Heart right ventricle (tissue), 2 donors: ENCODE measurements around a stretch of chr1.

GRCh38 chr1:16980991-16981345 is 548 bp upstream of the MFAP2 start:
- PRO-cap, 2 experiments = no peak in any of the 2 experiments

DNA sequence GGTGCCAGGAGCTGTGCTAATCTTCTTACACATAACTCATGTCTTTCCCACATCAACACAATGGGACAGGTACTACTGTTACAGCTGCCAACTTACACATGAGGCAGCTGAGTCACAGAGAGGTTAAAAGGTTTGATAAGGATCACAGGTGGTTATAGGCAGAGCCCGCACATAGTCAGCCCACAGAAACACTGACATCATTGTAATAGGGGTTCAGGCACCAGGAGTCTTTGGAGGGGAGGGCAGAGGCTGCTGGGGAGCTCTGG is 354 bp upstream of the PADI1 start:
- PRO-cap, 2 experiments = no peak in any of the 2 experiments

DNA sequence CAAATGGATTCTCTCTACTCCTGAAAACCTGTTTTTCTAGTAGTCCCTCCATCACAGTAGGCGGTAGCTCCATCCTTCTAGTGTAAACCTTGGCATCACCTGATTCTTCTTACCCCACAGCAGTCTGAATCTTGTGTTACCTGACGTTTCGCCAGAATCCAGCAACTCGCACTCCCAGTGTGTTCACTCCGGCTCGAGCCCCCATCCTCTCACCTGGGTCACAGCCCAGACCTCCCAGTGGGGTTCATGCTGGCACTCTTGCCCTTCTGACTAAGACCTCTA is 5.5 kb downstream of the PADI6 start:
- PRO-cap, 2 experiments = no peak in any of the 2 experiments

- PRO-cap, 2 experiments = no peak in any of the 2 experiments
Measured at GRCh38 chr1:17407745-17408481, 31.6 kb downstream of the RCC2 start.

- PRO-cap, 2 experiments = no peak in any of the 2 experiments
Measured at GRCh38 chr1:17425467-17425721, 14.1 kb downstream of the RCC2 start.

DNA sequence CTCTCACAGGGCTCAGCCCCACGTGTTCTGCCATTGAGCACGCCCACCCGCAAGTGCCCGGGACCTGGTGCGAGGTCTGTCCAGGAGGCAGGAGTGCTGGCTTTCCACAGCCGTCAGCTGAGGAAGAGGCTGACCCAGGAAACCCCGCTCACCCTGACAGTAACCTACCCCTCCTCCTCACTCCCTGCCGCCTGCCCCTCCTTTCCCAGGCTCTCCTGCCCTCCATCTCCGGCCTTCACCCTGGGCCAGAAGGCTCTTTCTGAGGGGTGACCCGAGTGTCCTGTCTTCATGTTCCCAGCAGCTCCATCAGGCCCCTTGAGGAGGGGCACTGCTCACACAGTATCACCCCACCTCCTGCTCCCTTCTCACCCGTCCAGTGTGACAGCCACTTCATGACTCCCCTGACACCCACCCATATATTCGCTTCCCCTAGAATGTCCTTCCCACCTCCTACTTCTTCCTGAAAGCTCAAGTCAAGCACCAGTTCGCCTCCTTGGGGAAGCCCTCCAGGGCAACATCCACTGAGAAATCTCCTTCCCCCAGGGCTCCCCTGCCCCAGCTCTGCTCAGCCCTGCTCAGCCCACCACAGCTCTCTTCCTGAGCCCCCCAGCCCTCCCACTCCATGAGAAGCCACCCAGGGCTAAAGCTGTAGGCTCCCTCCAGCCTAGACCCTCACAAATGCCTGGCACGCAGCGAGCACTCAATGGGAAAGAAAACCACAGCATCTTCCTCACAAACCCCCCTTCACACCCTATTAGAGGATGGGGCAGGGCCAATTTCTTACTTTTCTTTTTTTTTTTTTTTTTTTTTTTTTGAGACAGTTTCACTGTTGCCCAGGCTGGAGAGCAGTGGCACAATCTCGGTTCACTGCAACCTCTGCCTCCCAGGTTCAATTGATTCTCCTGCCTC is 13.3 kb downstream of the RCC2 start:
- PRO-cap, 2 experiments = no peak in any of the 2 experiments

DNA sequence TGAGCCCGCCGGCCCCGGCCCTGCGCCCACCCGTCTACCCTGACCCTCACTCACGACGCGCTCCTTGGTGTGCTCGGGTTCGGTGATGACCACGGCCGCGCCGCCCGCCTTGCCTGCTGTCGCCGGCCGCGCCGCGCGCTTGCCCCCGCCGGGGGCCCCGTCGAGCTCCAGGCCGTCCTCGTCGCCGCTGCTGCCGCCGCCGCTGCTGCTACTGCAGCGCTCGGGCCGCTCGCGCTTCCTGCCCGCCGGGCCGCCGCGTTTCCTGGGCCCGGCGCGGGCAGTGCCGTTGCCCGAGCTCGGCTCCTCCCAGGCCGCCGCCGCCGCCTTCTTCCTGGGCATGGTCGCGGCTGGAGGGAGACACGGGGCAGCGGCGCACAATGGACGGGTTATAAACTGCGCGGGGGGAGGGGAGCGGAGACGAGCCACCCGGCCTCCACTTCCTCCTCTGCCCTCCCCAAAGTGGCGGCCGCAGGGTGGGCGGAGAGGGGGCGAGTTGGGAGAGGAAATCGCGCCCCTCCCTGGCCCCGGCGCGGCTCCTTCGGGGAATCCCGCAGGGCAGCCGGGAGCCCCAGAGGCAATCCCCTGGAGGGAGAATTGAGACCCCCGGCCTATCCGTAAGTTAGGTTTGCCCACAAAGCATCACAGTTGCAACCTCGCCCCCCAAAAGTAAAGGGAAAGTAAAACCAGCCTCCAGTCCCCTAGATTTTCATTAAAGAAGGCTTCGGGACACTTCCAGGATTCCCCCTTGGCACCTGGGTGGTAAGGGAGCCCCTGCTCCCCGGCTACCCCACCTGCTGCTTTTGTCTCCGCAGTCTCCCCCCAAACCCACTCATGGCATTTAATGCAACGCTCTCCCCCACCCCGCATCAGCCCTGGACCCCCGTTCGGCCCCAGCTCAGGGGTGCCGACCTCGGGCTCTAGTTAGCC is 1.0 kb downstream of the RCC2 start:
- PRO-cap, 2 experiments = peak in 2 of 2 experiments; most common plus-strand start position 327 of the sequence (in 1); most common minus-strand start position 361 of the sequence (in 2)

DNA sequence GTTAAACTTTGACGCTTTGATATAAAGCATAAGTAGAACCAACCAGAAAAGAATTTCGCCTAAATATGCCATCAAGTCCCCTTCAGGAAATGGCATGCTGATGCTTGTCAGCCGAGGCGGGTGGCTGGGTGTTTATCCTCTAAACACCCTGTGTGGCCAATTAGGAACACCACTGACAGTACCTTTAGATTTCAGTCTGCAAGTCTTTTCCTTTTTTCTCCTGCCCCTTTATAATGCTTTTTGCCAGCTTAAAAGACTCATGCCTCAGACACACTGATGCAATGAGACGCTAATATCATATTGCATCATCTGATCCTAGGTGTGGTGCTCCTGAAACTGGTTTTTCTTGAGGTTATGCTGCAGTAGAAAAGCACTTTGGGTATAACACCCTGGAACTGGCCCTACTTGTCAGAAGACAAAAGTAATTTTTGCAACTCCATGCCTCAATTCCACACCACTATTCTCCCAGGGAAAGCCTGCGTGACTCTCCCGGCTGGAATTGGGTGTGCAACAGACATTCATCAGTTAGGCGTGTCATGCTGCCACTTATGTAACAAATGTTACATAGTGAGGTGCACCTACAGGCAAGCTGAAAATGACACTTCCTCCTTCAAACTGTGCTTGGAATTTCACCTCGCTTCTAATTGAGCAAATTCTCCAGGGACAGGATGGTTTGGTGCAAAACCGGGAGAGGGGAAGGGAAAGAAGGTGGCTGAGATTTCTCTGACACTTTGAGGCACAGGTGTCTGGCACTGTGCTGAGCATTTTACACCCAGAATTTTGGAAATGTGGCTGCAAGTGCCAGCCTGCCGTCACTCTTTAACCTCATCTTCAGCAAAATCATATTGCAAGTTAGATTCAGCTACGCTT is 2.0 kb upstream of the RCC2 start:
- PRO-cap, 2 experiments = no peak in any of the 2 experiments

DNA sequence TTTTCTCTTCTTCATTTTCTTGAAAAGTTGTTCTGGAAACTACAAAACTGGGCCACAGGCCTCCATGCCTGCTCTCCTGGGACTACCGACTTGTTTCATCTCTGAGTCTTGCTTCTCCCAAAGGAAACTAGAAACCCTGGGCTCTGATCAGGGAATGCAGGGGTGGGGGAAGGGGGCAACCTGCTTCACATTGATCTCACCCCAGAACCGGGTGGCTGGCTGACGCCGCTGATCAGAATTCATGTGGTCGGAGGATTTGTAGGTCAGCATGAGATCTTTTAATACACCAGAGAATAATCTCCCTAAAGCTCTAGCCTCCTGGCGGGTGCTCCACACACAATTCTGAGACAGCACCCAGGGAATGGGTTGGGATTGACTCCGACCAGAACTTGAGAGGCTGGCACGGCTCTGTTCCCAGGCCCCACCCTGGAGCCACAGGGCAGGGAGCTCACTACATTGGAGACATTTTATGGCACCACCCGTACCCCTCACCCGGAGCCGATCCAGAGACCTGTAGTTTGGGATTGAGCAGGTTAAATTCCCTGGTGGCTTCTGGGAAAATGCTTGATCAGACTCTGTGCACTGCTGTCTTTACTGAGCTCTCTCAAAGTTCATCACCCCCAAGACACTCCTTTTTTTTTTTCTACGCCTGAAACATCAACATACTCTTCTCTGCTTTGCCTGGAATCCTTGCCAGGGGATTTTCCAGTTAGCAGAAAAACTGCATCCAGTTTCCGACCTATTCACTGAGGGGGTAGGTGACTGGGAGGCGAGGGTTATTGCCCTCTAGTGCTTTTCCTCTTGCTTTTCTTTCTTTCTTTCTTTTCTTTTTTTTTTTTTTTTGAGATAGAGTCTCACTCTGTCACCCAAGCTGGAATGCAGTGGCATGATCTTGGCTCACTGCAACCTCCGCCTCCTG is 12.2 kb upstream of the ARHGEF10L start:
- PRO-cap, 2 experiments = no peak in any of the 2 experiments

DNA sequence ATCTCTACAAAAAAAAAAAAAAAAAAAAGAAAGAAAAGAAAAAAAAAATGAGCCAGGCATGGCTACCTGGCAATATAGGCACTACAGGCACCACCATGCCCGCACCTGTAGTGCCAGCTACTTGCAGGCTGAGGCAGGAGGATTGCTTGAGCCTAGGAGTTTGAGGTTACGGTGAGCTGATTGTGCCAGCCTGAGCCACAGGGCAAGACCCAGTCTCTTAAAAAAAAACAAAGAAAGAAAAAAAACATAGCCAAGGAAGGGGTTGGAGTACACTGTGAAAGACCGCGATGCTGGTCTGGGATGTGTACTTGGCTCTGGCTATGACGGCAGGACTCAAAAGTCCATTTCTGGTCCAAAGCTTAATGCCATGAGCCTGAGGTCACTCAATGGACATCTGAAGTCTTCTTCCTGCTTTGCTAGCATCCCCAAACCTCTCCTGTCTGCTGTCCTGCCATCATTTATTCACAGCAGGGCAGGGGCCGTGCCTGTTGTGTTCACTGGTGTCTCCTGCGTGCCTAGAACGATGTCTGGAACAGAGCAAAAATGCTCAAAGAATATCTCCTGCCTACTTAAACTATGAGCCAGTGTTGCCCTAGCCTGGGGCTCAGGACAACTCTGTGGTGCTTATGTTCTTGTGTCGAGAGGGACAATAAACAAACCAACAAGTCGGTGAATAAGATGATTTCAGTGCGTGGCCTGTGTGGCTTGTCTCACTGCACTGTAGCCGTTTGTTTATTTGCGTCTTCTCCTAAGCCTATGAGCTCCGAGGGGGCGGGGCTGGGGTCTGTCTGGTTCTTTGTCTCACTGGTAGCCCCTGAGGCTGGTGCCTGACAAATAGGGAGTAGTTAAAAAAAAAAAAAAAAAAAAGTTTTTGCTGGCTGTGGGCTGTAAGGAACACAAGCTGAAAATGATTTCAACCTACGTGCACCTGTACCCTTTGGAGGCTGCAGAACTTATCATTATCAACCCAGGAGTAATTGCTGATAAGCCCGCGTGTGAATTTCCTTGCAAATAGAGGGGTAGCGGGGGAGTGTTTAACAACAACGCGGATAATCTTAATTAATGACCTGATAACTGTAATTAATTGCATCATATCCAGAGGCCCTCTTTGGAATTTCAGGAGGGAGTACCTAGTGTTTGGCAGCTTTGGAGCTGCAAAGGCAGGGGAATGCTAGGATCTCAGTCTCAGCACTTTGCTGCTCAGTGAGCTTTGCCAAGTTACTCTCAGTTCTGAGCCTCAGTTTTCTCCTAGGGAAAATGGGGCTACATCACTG is 1.2 kb upstream of the ARHGEF10L start:
- PRO-cap, 2 experiments = peak in 1 of 2 experiments; most common minus-strand start position 722 of the sequence (in 1)

DNA sequence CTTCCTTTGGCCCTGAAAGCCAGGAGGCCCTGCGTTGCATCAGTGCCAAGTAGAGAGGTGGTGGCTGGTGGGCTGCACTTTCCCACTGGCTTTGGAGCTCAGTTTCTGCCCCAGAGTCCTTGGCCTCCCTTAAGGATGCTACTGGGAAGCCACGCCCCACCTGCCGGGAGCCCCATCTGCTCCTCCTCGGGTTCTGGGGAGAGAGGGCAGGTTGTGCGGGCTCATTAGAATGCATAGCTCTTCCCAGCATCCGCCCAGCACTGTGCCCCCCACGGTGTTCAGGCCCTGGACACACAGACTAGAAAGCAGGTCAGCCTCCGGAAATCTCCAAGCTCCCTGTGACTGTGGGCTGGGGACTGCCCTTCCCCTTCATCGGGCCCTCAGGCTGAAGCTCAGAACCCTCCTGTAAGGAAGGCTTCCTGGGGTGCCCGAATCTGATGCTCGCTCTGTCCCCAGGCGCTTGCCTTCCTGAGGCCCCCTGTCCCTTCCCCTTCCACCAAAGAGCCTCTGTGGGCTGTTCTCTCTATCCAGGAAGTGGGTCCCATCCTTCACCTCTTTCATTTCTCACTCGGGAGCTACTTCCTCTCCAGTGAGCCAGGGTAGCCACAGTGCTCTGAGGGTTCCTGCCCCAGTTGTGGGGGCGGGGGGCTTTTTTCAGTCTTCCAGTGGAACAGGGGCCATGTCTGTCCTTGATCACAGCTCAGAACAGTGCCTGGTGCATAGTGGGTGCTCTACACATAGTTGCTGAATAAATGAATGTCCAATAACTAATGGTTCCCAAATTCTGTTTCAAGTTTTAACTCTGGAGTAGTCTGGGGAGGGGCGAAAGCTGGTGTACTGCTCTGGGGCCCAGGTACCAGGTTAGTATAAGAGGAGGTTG is 1.4 kb downstream of the ARHGEF10L start:
- PRO-cap, 2 experiments = no peak in any of the 2 experiments

DNA sequence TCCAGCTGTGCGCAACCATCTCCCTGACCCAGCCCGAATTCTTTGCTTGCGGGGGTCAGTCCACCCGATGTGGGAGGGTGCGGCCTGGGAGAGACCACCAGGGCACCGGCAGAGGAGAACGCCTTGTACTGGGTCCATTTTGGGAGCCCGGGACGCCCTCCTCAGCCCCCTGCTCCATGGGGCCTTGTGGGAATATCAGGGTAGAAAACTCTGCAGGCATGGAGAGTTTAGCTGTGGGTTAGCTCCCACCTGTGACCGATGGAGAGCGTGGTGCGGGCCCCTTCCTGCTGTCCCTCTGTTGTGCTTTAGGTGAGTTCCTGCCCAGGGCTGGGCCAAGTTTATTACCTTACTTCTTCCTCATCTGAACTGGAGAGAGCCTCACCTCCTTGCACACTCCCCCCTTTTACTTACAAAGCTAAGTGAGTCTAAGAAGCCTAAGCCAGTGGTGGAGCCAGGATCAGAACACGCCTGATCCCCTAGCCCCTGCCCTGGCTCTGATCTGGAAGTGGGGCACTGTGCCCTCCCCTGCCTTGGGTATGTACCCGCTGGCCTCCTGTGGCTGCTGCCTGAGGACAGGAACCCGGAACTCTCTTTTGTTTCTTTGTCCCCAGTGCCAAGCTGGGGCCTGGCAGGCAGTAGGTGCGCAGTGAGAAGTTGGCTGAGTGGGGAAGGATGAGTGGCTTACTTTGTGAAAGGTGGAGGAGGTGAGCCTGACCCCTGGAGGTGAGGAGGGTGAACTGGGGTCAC is 32.8 kb downstream of the ARHGEF10L start:
- PRO-cap, 2 experiments = no peak in any of the 2 experiments

- PRO-cap, 2 experiments = no peak in any of the 2 experiments
Measured at GRCh38 chr1:17605364-17605561, 65.8 kb downstream of the ARHGEF10L start.

GRCh38 chr1:17654326-17655074 is 100.6 kb upstream of the ACTL8 start:
- PRO-cap, 2 experiments = no peak in any of the 2 experiments

- PRO-cap, 2 experiments = peak in 2 of 2 experiments; most common plus-strand start chr1:17891391 (in 1); most common minus-strand start chr1:17891316 (in 2)
Measured at GRCh38 chr1:17891104-17891671, 136.1 kb downstream of the ACTL8 start.

DNA sequence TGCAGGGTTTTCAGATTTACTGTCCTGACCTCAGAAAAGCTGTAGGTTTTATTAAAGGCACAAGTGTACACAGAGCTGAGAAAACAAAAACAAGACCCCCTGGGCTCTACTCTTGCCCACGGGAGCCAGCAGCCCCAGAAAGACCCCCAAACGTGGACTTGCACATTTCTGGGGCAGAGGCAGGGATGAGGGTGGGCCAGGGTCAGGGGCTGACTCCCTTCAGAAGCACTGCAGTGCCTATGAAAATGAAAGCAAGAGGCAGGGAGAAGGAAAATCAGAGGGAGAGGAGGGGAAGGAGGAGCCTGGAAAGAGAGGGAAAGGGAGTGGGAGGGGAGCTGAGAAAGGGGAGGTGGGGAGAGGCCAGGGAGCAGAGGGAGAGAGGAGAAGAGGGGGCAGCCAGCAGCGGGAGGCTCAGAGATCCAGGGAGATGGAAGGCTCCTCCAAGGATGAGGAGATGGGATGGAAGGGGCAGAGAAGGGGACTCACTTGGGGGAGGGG is 96.4 kb upstream of the KLHDC7A start:
- PRO-cap, 2 experiments = no peak in any of the 2 experiments

GRCh38 chr1:18464222-18465145 is 16.2 kb upstream of the KLHDC7A start:
- PRO-cap, 2 experiments = no peak in any of the 2 experiments

GRCh38 chr1:18639307-18639729 is 8.7 kb downstream of the PAX7 start:
- PRO-cap, 2 experiments = no peak in any of the 2 experiments

- PRO-cap, 2 experiments = peak in 2 of 2 experiments; most common plus-strand start chr1:18926479 (in 1); most common minus-strand start chr1:18926322 (in 1)
Measured at GRCh38 chr1:18925996-18927029, 24.0 kb upstream of the ALDH4A1 start.

DNA sequence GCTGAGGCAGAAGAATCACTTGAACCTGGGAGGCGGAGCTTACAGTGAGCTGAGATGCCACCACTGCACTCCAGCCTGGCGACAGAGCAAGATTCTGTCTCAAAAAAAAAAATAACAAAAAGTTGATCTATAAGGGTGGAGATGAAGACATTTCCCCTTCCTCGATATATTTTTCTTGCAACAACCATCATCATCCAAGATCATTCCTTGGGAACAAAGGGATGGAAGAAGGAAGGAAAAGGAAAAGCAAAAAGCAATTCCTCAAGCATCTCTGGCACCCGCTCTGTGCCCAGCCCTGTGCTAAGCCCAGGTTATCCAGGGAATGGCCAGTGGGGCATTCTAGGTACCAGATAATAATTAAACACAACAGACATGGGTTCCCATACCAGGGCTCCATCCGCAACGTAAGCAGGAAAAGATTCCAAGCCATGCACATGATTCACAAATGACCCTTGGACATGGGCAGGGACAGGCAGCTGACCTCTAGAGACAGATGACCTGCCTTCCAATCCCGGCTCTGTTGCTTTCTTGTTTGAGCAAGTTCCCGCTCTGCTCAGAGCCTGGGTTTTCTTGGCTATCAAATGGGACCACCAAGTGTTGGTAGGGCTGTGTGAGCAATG is 57.1 kb upstream of the IFFO2 start:
- PRO-cap, 2 experiments = no peak in any of the 2 experiments